Epithelial cell of esophagus (primary cell): ENCODE results near the genes THADA and ABCG5.

- RRBS = 3% methylated on average over 1 of the region's 30 CpGs
Observed at GRCh38 chr2:42793235-42793869, 969 bp upstream of the HAAO start.

GRCh38 chr2:43006343-43006705 lies 213.9 kb upstream of the HAAO start:
- RRBS = no CpG with 5 or more reads among the region's 7 CpGs

- RRBS = no CpG with 5 or more reads among the region's 7 CpGs
Observed at GRCh38 chr2:43056855-43057401, 169.5 kb downstream of the ZFP36L2 start.

DNA sequence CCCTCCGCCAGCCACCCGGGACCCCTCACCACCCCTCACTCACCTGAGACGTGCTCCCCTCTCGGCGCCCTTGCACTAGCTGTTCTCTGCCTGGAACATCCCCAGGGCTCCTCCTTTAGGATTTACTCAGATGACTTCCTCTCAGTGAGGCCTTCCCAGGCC lies 89.0 kb downstream of the ZFP36L2 start:
- RRBS = no CpG with 5 or more reads among the region's 5 CpGs

- RRBS = no CpG with 5 or more reads among the region's 10 CpGs
Observed at GRCh38 chr2:43212331-43212766, 14.1 kb downstream of the ZFP36L2 start.

- RRBS = no CpG with 5 or more reads among the region's 2 CpGs
Observed at GRCh38 chr2:43349248-43349854, 122.9 kb upstream of the ZFP36L2 start.

DNA sequence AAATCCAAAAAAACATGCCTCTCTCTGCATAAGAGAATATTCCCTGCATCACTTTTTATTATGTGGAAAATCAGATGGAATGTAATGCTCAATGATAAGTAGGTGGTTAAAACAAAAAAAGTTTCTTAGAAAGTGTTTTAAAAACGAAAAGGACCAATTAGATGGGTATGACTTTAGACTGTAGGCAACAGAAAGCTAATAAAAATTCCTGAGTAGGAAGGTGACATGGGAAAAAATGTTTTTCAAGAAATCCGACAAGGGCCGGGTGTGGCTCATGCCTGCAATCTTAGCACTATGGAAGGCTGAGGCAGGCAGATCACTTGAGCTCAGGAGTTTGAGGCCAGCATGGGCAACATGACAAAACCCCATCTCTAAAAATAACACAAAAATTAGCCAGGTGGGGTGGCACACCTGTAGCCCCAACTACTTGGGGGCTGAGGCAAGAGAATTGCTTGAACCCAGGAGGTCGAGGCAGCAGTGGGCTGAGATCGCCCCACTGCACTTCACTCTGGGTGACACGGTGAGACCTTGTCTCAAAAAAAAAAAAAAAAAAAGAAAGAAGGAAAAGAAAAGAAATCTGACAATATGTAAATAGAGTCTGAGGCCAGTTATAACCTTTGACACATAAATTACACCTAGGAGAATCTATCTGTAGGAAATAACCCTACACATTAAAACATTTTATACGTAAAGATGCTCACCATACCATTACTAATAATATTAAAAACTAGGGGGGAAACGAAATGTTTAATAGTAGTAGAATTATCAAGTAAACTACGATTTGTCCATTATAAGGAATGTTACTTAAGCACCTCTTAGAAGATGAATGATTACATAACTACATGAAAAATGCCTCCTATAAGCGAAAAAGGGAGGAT lies 125.9 kb downstream of the THADA start:
- RRBS = no CpG with 5 or more reads among the region's 10 CpGs

DNA sequence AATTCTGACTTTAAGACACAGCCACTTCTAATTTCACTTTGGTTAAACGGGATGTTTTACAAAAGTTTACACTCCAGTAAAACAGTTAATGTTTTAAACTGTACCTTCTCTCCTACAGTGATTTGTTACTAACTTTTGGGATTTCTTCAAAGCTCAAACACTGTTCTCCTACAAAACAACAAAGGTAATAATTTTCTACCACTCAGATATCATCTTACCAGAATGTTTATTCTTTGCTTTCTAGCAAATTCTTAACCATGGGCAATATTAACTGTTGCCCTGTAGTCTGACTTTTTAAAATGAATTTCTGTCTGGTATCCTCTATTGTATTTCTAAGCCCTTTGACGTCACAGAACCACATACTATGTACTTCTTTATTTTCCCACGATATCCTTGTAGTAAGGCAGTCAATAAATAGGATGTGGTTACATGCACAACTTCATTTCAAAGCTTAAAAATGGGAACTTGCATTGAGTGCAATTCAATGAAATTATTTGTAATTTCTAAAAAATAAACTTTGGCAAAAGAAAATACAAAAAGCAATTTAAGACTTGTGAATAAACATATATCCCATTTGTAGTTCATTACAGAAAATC lies 58.7 kb downstream of the THADA start:
- RRBS = no CpG with 5 or more reads among the region's 3 CpGs

DNA sequence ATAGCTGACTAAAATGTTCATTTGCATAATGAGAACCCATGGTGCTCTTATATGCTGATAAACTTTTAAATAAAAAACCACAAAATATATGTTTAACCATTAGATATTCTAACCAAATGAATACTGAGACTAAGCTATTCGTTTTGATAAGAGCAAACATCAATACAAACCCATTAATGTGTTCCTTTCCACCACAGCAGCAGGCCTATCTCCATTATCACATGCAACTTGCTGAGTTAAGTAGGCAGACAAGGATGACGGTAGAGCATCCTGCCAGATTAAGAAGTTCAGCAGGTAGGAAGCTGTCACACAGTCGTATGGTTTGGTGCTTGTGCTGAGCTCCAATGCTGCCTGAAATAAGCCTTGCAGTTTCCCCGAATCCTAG lies 39.7 kb downstream of the THADA start:
- RRBS = no CpG with 5 or more reads among the region's 4 CpGs

- RRBS = 1% methylated on average over 10 of the region's 50 CpGs
Observed at GRCh38 chr2:43595513-43596255, at the start of gene THADA. THADA (minus strand) TSS chr2:43596038.

DNA sequence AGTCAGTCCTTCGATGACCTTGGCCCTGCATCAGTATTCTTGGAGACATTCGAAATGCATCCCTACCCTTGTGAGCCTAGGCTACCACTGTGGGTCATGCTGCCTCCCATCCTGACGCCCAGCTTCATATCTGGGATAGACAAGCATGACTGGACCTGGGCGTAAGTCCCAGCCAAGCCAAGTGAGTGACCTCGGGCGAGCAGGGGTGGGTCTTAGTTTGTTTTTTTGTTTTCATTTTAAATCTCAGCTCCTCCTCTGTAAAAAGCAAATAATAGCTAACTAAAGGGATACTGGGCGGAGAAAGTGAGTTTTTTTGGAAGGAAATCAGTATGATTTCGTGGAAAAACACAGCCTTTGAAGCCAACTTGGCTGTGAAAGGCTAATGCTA lies 13.5 kb downstream of the ABCG5 start:
- RRBS = no CpG with 5 or more reads among the region's 8 CpGs

GRCh38 chr2:43837857-43839050 lies at the start of gene ABCG5:
ABCG5 (minus strand) TSS chr2:43838839.
- RRBS = 80% methylated on average over 8 of the region's 33 CpGs

- RRBS = no CpG with 5 or more reads among the region's 5 CpGs
Observed at GRCh38 chr2:43840997-43841352, 2.2 kb downstream of the ABCG8 start.

DNA sequence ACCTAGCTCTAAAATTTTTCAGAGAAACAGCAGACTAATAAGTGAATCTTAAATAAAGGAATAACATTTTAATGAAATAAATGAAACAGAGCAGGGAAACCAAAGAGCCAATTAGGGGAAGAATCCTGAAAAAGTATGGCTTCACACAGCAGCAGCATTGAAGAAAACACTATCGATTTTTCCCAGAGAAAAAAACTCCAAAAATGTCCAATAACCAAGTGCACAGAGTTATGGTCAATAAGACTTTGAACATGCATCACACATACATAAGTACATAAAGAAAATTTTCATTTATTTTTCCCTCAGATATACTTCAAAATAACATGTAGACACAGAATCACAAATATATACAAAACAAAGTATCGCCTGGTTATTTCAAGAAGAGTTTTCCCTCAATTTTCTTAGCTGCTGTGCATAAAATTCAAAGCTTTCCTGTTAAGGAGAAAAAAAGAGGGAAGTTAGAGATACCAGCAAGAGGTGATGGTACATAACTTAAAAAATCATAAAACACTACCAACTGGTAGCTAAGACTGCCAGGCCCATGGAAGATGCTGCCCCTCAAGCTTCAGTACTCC lies 49.5 kb downstream of the ABCG8 start:
- RRBS = no CpG with 5 or more reads among the region's 2 CpGs

- RRBS = no CpG with 5 or more reads among the region's 3 CpGs
Observed at GRCh38 chr2:43963385-43963972, 32.3 kb downstream of the LRPPRC start.

DNA sequence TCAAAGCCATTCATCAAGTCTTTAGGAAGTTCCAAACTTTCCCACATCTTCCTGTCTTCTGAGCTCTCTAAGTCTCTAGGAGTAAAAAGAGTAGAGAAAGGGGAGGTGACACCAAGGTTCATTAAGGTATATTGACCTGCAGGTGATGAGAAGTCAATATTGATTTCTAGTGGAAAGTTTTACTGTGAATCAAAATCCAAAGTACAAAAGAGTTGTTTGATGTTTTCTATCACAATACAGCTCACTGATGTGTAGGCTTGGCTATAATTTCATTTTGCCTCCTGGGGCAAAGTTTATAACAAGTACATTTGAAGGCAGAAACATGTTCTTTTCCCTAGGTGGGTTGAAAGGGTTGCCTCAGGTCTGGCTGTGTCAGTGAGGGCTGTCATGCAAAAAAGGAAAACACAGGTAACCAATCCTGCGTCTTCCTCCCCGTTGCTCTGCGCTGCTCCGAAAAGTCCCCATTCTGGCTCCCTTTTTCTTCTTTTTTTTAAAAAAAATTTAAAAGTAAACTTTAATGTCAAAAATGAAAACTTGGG lies 65.2 kb upstream of the LRPPRC start:
- RRBS = no CpG with 5 or more reads among the region's 4 CpGs

- RRBS = no CpG with 5 or more reads among the region's 10 CpGs
Observed at GRCh38 chr2:44286740-44287198, 11.5 kb downstream of the SLC3A1 start.

DNA sequence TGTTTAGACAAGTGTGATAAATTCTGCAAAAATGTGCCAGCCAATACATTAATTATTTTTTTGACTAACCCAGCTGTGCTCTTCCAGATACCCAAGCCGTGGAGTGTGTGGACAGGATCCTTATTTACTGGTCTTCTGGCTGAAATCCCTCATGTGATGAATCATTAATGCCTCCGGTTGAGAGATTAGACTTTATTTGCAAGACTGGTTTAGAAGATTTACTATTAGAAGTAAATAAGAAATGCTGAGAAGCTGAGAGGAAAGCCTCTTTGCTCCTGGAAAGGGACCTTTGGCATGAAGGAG lies 16.0 kb downstream of the SLC3A1 start:
- RRBS = no CpG with 5 or more reads among the region's 2 CpGs

DNA sequence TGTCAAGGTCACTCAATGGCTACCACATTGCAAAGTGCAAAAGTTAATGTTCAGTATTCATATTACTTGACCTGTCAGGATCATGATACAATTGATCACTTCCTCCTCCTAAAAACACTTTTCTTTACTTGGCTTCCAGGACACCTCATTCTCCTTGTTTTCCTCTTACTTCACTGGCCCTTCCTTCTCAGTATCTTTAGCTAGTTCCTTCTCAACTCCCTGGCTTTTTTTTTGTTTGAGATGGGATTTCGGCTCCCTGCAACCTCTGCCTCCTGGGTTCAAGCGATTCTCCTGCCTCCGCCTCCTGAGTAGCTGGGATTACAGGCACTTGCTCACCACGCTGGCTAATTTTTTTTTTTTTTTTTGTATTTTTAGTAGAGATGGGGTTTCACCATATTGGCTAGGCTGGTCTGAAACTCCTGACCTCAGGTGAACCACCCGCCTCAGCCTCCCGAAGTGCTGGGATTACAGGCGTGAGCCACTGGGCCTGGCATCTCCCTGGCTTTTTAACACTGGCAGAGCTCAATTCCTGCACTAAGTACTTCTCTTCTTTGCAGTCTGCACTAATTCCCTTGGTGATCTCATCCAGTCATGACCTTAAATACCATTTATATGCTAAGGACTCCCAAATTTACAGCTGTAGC lies 10.4 kb downstream of the PREPL start:
- RRBS = no CpG with 5 or more reads among the region's 7 CpGs

DNA sequence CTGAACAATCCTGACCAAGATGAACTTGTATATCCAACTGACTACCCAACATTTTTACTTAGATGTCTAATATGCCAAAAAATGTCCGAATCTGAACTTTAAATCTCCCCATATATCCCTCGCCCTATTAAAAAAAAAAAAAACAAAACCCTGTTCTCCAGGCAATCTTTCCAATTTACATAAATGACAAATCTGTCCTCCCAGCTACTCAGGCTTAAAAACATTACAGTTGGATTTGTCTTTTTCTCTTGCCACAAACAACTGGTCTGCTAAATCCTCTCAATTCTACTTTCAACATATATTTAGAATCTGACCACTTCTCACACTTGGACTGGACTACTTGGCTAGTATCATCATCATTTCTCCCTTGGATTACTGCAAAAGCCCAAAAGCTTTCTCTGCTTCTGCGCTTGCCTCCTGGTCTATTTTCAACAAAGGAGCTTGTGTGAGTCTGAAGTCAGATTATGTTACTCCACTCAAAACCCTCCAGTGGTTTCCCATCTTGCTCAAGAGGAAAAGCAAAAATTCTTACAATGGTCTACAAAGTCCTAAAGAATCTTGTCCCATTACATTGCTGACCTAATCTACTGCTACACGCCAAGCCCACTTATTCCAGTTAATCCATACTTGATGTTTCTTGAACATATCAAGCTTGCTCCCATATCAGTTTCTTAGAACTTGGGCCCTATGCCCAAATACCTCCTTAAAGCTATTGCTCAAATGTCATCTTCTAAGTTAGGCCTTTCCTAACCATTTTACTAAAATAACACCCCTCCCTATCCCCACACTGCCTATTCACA lies 9.7 kb downstream of the PREPL start:
- RRBS = no CpG with 5 or more reads among the region's 4 CpGs